ENCODE data around the genes CFAP92, GP9 and EFCAB12.

DNA sequence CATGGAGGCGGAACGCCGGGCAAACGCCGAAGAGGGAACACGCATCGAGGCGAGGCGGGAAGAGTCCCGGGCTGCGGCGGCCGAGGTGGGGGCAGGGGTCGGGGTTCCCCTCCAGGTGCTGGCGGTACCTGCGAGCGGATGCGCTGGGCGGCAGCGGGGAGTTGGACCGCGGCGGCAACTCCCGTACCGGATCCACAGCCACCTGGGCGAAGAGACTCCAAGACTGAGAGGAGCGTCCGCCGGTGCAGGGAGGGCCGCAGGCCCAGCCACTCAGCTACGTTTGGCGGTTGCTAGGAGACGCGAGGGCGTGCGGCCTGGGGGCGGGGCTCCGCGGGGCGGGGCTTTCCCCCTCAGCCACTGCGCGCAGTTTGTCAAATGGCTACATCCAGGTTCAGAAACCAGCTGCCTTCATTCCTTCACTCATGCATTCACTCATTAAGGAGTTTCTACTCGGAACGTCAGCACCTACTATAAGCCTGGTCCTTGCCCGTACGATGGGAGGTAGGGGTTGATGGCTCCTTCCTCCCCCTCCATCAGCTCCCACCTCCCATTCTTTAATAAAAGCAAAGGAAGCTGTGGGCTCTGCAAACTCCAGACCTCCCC, at the start of gene CFAP92:
TSS of gene CFAP92 (minus strand) at position 225 of the 603 bp plus-strand sequence.
- PRO-cap, result no peak
- RAMPAGE, long total RNA, 4 experiments, result no peak in any of the 4 experiments

DNA sequence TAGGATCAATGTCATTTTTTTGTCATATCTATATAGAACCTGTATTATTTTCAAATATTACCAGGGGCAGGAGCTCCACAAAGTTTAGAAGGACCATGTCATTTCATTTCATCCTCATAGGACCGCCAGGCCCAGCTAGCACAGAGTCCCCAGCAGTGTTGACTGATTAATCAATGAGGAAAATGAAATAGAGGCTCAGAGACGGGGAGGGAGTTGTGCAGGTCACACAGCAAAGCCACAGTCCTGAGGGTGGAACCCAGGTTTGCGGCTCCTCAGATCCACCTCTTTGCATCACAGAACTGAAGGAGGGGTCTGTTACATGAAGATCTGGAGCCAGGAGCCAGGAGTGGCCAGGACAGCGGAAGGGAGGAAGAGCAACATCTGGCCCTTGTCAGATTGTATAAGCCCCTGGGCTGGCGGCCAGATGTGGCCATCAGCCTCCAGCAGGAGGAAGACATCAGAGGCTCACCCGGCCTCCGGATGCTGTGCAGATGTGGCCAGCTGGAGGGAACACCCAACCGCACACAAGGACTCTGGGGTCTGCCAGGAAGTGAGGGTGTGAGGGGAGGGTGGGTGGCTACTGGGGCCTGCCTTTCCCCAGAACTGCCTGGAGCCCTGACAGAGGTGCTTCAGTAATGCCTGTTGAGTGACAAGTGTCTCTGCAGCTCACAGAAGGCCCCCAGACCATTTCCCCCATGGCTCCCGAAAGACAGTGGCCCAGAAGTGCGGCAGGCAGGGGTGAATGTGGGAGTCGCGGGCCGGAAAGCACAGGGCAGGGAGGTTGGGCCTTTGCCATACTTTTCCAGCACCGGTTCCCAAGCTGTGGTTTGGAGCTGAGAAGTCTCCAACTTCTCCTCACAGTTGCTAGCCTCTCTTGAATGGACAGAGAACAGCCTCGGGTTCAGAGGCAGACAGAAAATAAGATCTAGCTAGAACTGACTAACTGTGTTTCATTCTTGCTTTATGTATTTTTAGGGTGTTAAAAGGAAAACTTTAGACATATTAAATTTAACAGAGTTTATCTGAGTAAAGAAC, 21.3 kb downstream of the EFCC1 start:
- PRO-cap, result no peak
- RAMPAGE, long total RNA, 4 experiments, result no peak in any of the 4 experiments

- PRO-cap, result no peak
- RAMPAGE, long total RNA, 4 experiments, result no peak in any of the 4 experiments
Measured at GRCh38 chr3:129060656-129061076, at the start of gene GP9. Gene GP9, plus strand, starts transcription at chr3:129060779.

DNA sequence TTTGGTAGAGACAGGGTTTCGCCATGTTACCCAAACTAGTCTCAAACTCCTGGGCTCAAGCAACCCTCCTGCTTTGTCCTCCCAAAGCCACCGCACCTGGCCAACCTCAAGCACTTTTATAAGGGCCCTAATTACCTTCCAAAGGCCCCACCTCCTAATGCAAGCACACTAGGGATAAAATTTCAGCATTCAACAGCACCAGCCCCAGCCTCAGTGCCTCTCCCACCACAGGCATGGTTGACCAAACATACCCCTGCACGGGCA, 4.1 kb downstream of the GP9 start:
- PRO-cap, result no peak
- RAMPAGE, long total RNA, 4 experiments, result no peak in any of the 4 experiments

DNA sequence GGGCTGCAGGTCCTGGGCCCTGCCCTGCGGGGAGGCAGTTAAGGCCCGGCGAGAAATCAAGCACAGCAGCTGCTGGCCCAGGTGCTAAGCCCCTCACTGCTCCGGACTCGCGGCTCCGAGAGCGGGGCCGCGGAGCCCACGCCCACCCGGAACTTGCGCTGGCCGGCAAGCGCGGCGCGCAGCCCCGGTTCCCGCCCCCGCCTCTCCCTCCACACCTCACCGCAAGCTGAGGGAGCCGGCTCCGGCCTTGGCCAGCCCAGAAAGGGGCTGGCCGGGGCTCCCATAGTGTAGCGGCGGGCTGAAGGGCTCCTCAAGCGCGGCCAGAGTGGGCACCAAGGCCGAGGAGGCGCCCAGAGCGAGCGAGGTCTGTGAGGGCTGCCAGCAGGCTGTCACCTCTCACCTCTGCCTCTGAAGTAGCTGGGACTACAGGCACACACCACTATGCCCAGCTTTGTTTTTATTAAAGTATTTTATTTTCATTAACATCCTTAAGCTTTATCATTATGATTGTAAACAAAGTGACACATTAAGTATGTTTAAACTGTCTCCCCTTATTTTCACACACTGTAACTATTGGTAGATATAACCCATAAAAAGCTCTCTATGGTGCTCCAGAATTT, 8.0 kb downstream of the GP9 start:
- PRO-cap, result no peak
- RAMPAGE, long total RNA, 4 experiments, result no peak in any of the 4 experiments

- PRO-cap, result no peak
- RAMPAGE, long total RNA, 4 experiments, result no peak in any of the 4 experiments
Measured at GRCh38 chr3:129161906-129162473, 1.1 kb upstream of the ISY1 start.

GRCh38 chr3:129166602-129166920, 5.7 kb upstream of the ISY1 start:
- PRO-cap, result no peak
- RAMPAGE, long total RNA, 4 experiments, result no peak in any of the 4 experiments

DNA sequence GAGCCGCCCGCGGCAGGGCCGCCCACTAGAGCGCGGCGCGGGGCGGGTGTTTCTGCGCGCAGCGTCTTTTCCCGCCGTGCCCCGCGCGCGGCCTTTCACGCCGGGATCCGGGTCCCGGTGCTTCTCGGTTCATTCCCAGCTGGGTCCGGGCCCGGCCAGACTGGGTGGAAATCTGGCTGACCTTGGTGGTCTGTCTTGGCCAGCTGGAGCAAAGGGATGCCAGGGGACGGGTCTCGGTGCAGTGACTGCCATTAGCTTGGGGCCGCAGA, 220 bp upstream of the CNBP start:
- PRO-cap, result bidirectional peak, plus-strand start at position 132 of the sequence, minus-strand start outside the sequence
- RAMPAGE, long total RNA, 4 experiments, result start-site peak on the plus strand in 2 of 4 experiments, centred at positions 84 to 98 of the sequence, 6 to 11 reads per replicate

GRCh38 chr3:129195596-129196415, 12.1 kb upstream of the CNBP start:
- PRO-cap, result no peak
- RAMPAGE, long total RNA, 4 experiments, result no peak in any of the 4 experiments

- PRO-cap, result no peak
- RAMPAGE, long total RNA, 4 experiments, result no peak in any of the 4 experiments
Measured at GRCh38 chr3:129267742-129268101, 10.9 kb upstream of the HMCES start.

DNA sequence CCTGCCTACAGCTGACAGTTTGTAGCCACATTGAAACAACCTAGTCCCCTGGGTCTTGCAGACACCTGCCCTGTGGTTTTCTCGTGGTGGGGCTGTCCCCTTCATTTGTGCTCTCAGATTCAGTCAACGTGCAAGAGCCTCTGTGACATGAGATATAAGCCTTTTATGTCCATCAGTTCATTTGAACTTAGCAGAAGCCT, 2.2 kb upstream of the HMCES start:
- PRO-cap, result no peak
- RAMPAGE, long total RNA, 4 experiments, result no peak in any of the 4 experiments

- PRO-cap, result no peak
- RAMPAGE, long total RNA, 4 experiments, result start-site peak on the minus strand in 1 of 4 experiments, at chr3:129399406-129399440 at its widest, 44 reads per replicate
Measured at GRCh38 chr3:129398884-129399904, 29.2 kb downstream of the EFCAB12 start.

DNA sequence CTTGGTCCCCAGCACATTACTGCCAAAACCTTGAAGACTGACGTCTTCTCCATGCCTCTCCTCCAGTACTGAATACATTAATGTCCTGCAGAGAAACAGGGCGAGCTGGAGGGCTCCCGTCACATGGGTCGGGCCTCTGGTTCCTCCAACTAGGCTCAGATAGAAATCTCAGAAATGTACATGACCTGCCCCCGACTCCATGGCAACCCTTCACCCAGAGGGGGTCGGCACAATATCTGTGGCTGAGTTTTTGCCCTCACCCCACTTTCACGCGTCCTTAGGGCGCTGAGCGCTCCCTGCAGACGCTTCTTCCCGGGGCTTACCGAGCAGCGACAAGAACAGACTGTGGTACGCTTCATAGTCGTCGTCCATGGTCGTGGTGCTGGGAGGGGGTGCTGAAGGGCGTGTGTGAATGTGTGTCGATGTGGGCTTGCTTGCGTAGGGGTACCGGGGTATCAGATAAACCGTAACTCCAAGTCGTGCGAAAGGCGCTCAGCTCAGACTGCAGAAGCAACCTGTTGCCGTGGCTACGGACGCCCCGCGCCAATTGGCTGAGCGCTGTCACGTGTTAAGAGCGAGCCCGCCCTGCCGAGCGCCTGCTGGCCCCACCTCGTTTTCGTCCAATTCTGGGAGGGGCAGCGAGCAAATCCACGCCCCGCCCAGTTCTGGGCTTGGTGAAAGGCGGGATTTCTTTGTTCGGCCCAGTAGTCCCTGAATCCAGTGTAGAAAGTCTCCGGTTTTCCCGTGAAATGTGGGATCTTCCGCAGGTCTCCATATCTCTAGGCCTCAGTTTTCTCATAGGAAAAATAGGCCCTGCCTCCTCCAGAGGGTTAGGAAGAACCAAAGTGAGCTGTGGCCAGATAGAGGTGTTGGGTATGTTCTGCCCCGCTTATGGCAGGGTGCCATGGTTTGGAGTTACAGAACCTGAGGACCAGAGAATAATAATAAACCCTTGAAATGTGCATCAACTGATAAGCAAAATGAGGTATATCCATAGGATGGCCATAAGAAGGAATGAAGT, at the start of gene EFCAB12:
TSS of gene EFCAB12 (minus strand) at position 520 of the 1,021 bp plus-strand sequence.
- PRO-cap, result no peak
- RAMPAGE, long total RNA, 4 experiments, result no peak in any of the 4 experiments

DNA sequence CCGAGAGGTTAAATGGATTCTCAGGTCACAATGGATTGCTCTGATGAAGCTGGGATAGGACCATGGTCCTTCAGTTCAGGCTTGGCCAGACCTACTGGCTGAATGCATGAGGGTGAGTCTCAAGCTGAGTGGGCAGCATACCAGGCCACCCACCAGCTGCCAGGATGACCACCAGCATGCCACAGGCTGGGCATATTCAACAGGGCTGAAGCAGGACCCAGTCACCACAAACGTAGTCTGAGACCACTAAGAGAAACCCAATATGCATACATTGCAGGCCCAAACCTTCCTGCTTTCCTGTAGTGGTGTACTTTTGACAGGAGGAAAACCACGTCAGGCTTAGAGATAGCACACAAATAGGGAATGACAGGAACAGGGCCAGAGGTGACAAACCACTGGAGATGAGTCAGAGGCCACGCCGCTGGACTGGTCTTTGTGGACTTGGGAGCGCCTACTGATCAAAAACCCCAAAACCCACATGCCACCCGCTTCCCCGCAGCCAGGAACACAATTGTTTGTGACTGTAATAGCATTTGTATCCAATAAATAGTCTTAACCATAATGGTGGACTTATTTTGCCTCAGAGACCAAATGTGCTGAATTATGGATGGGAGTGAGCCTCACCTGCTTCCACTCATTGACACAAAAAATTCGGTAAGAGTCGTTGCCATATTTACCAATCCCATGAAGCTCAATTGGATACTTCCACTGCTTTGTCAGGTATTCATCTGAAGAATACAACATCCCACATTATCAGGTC, 3.6 kb upstream of the EFCAB12 start:
- PRO-cap, result no peak
- RAMPAGE, long total RNA, 4 experiments, result no peak in any of the 4 experiments

- PRO-cap, result no peak
- RAMPAGE, long total RNA, 4 experiments, result no peak in any of the 4 experiments
Measured at GRCh38 chr3:129436226-129437494, 3.1 kb downstream of the MBD4 start.

GRCh38 chr3:129487942-129488476, 40.4 kb upstream of the RHO start:
- PRO-cap, result no peak
- RAMPAGE, long total RNA, 4 experiments, result no peak in any of the 4 experiments

DNA sequence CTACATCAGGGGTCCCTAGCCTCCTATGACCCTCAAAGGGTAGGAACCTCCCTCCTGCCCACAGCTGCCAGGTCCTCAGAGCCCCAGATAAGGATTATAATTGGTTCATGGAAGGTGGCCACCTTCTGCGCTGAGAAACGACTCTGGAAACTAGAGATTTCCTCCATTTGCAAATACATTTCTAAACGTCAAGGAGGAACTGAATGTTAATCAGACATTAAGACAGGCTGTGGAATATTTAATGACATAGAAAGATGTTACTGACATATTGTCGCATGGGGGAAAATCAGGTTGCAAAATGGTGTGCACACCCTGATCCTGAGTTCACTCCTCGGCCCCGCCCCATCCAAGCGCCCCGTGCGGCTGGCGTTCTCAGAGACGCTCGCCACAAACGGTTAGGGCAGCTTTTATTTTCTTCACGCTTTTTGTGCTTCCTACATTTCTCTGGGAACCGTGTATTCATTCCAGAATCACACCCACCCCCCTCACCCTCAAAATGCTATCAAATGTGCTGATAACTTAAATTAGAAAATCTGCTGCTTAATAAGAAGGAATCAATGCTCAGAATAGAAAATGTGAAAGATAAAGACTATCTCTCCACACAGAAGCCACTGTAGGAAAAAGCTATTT, 10.8 kb downstream of the H1-8 start:
- PRO-cap, result no peak
- RAMPAGE, long total RNA, 4 experiments, result no peak in any of the 4 experiments

GRCh38 chr3:129567562-129567971, 24.6 kb downstream of the H1-8 start:
- PRO-cap, result no peak
- RAMPAGE, long total RNA, 4 experiments, result no peak in any of the 4 experiments

DNA sequence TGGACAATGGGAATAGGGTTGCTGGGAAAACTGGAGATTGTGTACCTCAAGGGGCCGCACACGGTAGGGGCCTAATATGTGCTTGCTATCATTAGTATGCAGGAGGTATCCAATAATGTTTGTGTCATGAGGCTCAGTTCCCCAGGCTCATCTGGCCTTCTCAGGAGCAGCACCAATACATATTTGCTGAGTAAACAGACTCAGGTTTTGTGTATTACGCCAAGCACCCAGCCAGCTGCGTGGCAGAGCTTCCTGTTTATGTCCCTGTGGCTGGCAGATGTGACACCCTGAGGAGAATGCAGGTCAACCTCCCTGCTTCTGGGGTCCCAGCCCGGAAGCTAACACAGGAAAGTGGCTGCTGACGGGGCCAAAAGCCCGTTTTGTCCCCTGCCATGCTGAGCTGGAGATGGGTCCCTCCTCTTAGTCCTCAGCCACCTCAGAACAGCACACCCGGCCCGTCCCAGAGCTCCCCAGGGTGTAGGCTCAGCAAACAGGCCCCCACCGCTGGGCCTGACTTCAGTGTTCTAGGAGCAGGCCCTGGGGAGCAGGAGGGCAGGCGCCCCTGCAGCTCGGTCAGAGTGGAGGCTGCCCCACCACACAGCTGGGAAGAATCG, 29.6 kb downstream of the PLXND1 start:
- PRO-cap, result no peak
- RAMPAGE, long total RNA, 4 experiments, result no peak in any of the 4 experiments

DNA sequence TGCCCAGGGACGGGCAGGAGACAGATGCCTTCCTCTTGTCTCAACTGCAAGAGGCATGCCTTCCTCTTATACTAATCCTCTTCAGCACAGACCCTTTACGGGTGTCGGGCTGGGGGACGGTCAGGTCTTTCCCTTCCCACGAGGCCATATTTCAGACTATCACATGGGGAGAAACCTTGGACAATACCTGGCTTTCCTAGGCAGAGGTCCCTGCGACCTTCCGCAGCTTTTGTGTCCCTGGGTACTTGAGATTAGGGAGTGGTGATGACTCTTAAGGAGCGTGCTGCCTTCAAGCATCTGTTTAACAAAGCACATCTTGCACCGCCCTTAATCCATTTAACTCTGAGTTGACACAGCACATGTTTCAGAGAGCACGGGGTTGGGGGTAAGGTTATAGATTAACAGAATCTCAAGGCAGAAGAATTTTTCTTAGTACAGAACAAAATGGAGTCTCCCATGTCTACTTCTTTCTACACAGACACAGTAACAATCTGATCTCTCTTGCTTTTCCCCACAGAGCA, 35.1 kb upstream of the PLXND1 start:
- PRO-cap, result no peak
- RAMPAGE, long total RNA, 4 experiments, result no peak in any of the 4 experiments